Left lobe of liver (tissue), 1 donor: ENCODE measurements around the gene LCN2.

DNA sequence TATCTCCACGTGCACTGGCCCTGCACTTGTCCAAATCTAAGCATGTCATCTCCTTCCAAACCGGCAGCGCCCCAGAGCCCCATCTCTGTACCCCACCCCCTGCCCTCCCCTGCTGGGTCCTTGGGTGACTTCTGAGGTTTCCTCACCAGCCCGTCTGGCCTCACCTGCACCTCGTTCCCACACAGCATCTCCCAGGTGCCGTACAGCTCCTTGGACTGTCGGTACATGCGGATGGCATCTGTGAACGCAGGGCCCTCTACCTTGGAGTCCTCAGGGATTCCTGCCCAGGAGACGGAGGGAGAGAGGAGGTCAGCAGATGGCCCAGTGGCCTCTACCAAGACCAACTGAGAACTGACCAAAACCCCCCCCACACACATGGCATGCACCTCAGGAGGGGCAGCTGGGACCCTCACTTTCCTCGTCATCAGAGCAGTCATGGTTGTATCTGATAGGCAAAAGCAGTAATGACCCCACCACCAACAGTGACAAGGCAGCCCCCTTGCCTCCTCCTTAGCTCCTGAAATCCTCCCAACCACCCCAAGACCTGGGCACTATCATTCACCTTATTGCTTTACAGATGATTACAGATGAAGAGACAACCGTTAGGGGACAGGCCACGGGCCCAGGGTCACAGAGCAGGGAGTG is 51.1 kb downstream of the NIBAN2 start:
- PRO-cap, result no peak

DNA sequence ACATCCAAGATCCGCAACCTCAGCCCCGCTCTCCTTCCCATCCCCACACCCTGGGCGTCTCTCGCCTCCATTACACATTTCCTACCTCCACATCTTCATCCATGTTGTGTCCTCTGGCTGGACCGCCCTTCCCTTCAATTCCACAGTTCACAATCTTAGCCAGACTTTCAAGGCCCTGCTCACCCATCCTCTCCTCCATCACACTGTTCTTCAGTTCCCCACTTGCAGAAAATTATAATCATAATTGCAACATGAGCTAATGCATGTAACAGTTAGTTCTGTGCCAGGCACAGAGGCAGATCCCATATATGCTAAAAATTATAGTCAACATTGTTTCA is 25.3 kb downstream of the NIBAN2 start:
- PRO-cap, result no peak

GRCh38 chr9:127557907-127558590 is 10.8 kb downstream of the NIBAN2 start:
- PRO-cap, result no peak

DNA sequence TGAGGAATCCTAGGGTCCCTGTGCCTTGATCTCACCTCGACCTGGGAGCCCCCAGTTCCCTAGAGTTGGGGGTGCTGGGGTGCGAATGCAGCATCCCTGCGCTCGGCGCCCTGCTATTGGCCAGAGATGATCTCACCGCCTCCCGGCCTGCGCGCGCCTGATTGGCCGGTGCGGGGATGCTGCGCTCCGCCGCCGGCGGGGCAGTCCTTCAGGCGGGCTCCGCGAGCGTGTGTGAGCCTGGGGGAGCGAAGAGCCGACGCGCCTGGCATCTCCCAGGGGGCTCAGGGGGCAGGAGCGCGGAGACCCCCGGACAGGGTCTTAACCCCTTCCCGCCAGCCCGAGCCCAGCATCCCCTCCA is 18.9 kb upstream of the TOR2A start:
- PRO-cap, result no peak

GRCh38 chr9:127755764-127756211 is 20.7 kb upstream of the TOR2A start:
- PRO-cap, result no peak

DNA sequence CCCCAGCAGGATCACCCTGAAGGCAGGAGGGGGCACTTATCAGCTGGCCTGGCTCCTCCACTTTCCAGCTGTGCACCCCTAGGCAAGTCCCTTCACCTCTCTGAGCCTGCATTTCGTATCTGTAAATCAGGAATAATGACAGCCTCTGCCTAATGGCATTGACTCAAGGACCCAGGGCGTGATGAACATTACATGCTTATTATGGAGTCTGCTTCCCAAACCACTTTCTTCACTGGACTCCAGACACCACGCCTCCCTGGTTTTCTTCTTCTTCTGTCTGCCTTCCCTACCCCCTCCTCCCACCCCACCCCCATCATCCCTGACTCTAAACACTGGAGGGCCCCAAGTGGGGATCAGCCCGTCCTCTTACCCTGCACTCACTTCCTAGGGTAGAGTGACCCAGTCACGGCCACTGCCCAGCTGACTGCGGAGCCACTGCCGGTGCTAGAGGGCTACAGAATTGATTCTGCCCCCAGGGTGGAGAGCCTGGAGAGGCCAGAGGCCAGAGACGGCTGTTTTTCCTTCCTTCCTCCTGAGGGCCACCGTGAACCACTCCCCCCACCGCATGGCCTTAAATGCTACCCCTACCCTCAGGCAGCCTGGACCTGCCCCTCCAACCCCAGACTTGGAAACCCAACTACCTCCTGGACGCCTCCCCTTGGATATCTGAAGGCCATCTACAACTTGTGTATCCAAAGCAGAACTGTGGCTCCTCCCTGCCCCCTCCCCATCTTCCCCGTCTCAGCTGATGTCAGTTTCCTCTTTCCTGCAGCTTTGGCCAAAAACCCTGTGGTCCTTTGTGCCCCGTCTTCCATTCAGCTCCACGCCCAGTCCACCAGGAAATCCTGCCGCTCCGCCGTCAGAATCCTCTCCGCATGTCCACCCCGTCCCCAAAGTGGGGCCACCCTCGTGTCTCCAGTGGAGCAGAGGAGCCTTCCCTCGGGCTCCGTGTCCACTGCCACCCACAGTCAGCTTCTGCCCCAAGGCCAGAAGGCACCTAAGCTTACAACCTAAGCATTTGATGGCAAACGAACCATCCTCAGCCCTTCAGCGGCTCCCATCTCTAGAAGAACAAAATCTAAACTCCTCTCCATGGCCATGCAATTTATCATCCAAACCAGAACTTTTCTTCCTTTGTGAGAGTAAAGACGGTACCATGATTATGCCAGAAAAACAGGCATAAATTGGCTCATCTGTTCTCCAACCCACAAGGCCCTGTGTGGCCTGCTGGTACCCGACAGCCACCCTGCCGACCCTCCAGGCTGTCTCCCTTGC is 16.3 kb downstream of the SH2D3C start:
- PRO-cap, result no peak

GRCh38 chr9:127763662-127764769 is 14.4 kb downstream of the SH2D3C start:
- PRO-cap, result no peak

- PRO-cap, result unidirectional peak, minus-strand start at chr9:127770102
Measured at GRCh38 chr9:127769699-127770735, 8.4 kb downstream of the SH2D3C start.

- PRO-cap, result no peak
Measured at GRCh38 chr9:127793924-127794297, 8.1 kb downstream of the CDK9 start.

DNA sequence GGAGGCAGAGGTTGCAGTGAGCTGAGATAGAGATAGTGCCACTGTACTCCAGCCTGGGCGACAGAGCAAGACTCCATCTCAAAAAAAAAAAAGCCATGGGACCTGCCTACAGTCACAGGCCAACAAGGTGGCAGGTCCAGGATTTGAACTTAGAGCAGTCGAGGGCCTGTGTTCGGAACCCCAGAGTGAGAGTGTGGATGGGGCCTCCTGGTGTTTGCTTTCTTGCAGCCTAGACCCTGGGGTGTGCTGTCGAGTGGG is 11.8 kb downstream of the FPGS start:
- PRO-cap, result bidirectional peak, plus-strand start outside the sequence, minus-strand start at position 190 of the sequence

DNA sequence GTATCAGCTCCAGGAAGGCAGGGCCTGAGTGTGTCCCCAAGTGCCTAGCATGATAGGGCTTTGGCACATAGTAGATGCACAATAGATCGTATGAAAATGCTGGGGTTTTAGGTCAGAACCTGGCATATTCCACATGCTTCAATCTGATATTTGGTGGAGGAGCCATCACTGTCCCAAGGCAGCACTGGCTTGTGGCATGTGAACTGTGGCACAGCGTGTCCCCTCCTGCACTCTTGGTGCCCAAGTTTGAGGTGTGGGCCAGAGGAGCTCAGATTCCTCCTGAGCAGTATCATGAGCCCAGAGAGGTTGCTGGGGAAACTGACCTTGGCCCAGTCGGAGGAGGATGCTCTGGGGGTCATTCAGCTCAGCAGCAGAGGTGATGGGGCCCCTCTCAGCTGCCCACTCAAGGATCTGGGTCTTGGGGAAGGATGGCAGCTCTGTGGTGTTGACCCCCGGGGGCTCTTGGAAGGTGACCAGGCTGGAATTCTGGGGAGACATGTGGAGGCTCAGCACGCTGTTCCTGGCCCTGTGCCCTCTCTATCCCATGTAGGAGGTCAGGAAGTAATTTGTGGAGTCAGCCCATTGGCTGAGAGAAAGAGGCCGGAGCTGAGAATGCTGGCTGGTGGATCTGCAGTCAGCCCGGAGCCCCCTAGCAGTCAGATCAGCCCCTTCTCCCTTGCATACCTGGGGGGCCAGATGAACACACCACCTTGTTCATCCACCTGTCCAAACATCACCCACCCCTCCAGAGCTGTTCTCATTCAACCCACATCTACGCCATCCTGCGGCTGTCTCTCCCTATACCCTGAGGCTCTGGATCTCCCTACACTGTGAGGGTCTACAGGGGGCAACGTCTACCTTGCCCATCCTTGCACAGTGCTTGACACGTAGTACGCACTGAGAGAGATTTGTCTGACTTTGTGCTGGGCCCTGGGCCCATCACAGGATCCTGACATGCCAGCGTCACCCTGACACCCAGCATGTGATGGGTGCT is 23.8 kb downstream of the FPGS start:
- PRO-cap, result no peak

DNA sequence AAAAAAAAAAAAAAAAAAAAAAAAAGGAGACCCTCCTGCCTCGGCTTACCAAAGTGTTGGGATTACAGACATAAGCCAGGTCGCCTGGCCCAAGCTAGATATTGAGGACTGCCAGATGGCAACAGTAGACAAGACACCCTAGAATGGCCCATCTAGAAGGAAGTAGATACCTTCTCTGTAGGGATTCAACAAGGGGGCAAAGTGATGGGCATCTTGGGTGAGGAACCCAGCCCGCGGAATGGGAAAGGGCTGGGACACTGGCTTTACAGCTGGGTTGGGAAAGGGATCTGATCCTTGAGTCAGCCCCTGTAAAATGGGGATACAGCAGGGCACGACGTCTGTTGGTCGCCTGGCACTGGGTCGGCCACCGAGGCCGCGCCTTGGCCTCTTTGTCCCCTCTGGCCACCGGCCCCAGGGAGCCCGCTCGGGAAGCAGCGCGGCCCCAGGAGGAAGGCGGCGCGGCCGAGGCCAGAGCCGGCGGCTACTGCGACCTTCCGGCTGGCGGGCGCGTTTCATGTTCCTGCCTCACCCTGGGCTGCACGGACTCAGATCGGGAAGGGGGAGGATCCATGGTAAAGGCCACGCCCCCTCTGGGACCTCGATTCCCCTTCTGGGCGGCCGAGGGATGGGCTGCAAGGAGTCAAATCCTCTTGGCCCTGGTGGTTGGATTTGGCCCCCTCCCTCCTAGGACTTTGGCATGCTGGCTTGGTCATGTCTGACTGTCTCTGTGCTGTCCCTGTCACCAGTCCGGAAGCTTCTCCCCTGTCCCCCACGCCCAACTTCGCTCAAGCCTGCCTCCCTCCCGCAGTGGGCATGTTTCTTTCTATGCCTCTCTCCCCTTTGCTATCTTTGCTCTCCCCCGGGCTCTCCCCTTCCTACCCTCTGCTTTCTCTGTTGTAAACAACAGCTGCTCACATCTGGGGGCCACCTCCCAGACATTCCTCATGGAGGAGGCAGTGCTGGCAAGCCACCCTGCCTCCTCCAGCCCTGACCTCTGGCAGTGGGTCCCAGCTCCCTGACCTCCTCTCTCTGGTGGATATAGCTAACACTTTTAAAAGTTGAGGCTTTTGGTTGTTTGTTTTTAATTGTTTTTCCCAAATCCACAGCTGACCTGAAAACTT is 25.7 kb downstream of the FPGS start:
- PRO-cap, result bidirectional peak, plus-strand start at position 601 of the sequence, minus-strand start at position 516 of the sequence

DNA sequence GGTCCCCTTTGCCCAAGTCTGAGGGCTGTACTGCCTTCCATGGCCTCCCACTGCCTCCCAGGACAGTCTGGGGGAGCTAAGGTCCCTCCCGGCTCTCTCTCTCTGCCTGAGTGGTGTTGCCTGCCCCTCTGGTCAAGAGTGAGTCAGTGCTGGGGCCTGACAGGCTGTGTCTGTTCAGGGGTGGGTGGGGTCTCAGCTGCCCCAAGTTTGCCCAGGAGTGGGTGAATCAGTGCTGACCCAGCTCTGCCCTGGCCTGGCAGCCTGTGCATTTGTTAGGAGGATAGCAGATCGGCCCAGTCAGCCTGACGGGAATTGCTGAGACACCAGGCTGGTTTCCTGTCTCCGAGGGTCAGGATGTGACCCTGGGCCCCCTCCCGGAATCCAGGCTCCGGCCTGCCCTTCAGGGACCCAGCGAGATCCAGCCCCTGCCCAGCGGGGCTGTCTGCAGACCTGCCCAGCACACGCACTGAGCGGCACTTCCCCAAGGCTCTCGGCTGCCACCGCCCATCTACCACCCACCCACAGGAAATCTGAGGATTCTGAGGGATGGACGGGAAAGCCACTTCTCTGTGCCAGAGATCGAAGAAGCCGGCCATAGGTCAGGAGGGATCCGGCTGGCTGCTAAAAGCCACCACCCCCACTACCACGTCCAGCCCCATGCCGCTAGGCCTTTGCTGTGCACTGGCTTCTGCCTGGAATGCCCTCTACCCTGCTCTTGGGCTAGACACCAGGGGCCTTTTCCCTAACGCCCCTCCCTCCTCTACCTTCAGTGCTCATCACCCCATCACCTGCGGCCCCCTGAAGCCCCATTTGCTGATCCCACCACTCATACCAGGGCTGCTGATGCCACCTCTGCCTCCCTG is 15.8 kb downstream of the ENG start:
- PRO-cap, result bidirectional peak, plus-strand start at position 296 of the sequence, minus-strand start at position 140 of the sequence; bidirectional peak, plus-strand start at position 533 of the sequence, minus-strand start at position 468 of the sequence

DNA sequence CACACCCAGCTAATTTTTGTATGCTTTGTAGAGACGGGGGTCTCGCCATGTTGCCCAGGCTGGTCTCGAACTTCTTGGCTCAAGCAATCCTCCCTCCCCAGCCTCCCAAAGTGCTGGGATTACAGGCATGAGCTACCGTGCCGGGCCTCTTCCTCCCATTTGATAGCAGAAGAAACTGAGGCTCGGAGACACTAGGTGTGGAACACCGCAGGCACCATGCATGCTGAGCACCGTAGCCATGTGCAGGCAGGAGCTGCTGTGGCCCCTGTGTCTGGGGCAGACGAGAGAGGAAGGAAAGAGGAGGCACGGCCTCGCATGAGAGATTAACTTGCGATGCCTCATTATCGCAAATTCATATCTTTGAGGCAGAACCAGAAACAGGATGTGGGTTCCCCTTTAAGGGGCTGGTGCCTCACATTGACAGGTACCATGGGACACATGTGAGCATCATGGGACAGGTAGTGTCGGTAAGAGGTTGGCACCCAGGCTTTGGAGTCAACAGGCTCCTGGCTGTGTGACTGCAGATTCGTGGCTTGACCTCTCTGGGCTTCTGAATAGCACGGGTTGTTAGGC is 40.9 kb downstream of the NAIF1 start:
- PRO-cap, result no peak

- PRO-cap, result no peak
Measured at GRCh38 chr9:128043385-128044110, 23.6 kb downstream of the NAIF1 start.

DNA sequence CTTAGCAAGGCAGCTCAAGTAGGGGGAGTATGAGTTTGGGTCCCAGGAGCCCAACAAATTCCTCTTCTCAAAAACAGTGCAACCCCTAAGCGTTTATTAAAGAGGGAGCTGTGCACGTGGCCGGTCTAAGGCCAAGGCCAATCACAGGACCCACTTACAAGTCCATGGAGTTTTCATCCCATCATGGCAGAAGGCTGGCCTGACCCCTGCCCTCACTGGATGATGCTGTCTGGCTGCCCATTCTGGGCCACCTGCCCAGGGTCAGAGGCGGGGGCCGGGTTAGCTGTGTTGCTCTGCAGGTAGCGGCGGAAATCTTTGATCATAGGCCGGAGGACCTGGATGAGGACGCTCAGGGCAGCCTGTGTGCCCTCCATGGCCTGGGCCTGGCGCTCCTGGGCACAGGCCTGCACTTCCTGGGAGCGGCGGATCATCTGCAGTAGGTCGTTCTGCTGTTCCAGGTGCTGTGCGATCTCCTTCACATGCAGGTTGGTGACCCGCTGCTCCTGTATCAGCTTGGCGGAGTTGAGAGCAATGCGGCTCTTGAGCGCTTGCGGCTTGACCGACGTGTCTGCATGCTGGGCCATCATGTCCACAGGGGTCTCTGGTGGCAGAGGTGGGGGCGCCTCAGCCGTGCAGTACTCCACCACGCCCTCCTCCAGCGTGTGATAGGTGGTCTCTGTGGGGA is 3.8 kb downstream of the NAIF1 start:
- PRO-cap, result unidirectional peak, plus-strand start at position 322 of the sequence

GRCh38 chr9:128094061-128095213 is 26.4 kb downstream of the SLC25A25 start:
- PRO-cap, result bidirectional peak, plus-strand start at chr9:128094632, minus-strand start at chr9:128094429

- PRO-cap, result bidirectional peak, plus-strand start at chr9:128104369, minus-strand start at chr9:128104098
Measured at GRCh38 chr9:128103925-128104734, 23.4 kb downstream of the PTGES2 start.

DNA sequence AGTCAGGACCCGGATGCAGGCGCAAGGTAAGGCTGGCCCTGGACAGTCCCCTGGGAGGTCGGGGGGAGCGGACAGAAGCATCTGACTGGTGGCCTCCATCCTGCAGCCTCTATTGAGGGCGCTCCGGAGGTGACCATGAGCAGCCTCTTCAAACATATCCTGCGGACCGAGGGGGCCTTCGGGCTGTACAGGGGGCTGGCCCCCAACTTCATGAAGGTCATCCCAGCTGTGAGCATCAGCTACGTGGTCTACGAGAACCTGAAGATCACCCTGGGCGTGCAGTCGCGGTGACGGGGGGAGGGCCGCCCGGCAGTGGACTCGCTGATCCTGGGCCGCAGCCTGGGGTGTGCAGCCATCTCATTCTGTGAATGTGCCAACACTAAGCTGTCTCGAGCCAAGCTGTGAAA is 20.4 kb downstream of the PTGES2 start:
- PRO-cap, result no peak

DNA sequence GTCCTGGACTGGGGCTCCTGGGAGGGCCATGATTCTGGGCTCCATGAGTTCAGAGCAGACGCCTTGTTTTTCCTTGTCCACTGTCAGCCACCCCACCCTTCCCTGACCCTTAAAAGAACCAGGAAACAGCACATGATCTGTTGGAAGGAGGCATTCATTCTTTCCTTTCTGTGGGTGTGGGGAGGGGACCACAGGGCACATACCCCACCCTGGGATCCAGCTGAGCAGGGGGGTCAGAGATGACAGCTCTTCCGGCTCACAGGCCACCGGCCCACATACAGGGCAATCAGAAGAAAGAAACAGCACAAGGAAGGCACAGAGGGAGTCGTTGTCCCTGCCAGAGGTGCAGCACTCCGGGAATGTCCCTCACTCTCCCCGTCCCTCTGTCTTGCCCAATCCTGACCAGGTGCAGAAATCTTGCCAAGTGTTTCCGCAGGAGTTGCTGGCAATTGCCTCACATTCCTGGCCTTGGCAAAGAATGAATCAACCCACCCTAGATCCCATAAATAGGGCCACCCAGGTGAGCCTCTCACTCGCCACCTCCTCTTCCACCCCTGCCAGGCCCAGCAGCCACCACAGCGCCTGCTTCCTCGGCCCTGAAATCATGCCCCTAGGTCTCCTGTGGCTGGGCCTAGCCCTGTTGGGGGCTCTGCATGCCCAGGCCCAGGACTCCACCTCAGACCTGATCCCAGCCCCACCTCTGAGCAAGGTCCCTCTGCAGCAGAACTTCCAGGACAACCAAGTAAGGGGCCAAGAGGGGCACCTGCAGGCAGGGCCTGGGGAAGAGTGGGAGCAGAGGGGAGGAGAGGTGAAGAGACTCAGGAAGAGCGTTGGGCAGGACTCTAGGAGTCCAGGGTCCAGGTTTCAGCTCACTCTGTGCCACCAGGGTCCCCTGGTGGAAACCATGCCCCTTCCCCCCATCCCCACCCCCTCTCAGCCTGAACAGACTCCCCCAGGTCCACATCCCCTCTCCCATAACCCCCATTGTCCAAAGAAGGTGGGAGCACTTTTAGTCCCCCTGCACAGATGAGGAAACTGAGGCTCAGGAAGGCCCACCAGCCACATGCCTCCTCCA is at the start of gene LCN2:
TSS of gene LCN2 (plus strand) at position 532 of the 1,075 bp plus-strand sequence.
- PRO-cap, result no peak